Airway epithelial cell (primary cell): Measurements from ENCODE around the gene PARVA.

- RAMPAGE, long total RNA, result no peak
Measured at GRCh38 chr11:12054049-12054392, 45.6 kb upstream of the DKK3 start.

DNA sequence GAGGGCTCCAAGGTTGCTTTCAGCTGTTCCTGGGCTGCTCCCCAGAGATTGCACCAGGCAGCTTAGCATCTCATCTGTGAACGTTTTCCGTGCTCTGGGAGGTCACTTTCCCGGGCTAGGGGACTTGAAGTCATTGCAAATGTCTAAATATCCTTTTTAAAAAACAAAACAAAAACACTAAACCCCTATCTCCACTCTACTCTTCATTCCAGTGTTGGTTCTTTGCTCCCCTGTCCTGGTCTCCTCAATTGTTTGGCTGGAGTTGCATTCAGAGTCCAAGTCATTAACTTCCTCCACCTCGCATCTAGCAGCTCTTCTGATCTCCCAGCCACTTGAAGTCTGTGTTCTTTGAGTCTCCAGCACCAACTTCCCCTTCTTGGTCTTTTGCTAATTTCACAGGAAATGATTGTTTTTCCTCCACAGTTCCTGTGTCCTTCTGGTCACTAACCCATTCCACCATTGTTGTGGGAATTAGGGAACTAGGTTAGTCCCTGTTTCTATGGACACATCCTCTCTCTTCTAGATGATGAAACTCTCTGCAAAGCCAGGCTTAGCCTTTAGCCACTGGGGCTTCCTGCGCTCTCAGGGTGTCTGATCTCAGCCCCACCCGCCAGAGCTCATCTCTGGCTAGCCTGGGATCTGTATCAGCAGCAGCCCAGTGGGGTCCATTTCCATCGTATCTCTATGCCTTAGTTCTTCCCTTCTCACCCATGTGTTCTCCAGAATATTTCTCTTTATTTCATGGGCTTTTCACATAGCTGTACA is 14.3 kb downstream of the MICAL2 start:
- RAMPAGE, long total RNA, result no peak

GRCh38 chr11:12149631-12150384 is 39.4 kb downstream of the MICAL2 start:
- RAMPAGE, long total RNA, result no peak

GRCh38 chr11:12159462-12160118 is 49.2 kb downstream of the MICAL2 start:
- RAMPAGE, long total RNA, result no peak

GRCh38 chr11:12160447-12161196 is 50.2 kb downstream of the MICAL2 start:
- RAMPAGE, long total RNA, result no peak

DNA sequence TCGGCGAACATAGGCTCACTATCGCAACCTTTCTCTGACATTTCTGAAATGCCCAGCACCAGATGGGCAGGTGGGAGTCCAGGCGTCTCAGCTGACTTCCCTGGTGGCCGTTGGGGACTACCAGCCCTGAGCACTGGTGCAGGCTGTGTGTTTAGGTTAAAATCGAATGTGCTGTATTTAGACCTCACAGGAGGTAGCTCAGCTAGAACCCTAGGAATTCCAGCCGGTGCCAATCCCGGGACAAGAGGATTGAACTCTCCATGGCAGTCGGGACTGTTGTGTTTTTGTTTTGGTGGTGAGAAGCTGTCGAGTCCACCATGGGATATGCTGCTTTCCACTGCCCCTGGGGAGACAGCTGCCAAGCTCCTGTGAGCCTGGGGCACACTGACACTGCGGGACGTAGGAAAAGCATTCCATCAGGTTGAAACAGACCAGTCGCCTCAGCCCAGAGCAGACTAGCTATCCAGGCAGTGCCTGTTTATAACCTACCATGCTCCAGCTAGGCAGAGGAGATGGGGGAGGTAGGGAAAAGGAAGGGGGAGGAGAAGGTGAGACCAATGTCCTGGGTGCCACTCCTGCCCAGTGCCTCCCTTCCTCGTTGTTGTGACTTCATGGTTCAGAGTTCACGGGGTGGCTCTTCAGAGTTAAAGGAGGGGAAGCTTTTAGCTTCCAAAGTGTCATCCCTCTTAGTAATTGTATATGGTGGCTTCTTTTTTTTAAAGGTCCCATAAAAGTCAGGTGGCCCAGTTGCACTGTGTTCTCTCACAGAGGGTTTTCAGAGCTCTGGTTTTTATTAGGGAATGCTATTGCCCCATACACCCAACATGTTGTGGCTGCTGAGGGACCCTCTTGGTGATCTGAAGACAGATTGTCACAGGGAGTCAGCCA is 53.0 kb downstream of the MICAL2 start:
- RAMPAGE, long total RNA, result no peak

DNA sequence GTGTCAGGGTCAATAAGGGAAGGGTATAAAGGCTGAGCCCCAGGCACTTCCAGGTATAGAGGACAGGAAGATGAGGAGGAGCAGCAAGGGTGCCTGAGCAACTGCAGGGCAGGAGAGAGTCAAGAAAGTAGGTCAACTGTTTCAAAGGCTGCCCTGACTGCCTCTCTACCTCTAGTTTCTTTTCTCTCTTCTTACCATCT is 86.0 kb downstream of the MICAL2 start:
- RAMPAGE, long total RNA, result no peak

- RAMPAGE, long total RNA, result no peak
Measured at GRCh38 chr11:12223805-12225079, 113.9 kb downstream of the MICAL2 start.

GRCh38 chr11:12236558-12237617 is 126.5 kb downstream of the MICAL2 start:
- RAMPAGE, long total RNA, result no peak

GRCh38 chr11:12253570-12254432 is 123.6 kb upstream of the PARVA start:
- RAMPAGE, long total RNA, result no peak

GRCh38 chr11:12377254-12377706 is at the start of gene PARVA:
PARVA (plus strand) TSS chr11:12377571.
- RAMPAGE, long total RNA, result no peak

DNA sequence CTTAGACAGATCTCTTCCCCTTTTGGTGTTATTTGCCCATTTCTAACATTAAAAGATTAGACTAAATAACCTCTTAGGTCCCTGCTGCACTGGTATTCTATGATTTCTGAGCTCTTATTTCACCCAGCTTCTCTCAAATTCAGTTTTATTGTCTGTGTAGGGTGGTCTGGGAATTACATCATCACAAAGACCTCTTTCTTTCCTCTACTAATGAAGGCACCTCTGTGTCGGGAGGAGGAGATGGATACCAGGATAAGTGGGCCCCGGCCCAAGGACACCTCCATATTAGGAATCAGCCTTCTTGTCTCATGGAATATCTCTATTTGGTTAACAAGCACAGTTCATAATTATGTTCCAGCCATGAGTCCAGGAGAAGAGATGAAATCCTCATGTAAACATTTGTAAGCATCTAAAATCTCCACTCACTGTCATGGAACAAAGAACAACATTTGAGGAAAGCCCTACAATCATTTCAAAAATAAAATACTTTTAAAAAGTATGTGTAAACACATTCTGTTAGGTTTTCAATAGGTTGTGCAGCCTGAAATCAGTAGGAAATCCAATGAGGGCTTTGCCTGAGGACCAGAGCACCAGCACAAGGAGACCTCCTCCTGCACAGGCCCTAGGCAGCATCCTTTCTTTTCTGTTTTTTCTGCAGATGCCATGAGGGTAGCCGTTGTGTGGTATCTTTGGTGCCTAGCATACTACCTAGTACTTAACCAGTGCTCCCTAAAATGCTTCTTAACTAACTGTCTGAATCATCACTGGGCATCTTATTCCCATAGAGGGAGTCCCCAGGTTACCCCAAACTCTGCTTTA is 9.5 kb downstream of the PARVA start:
- RAMPAGE, long total RNA, result no peak

DNA sequence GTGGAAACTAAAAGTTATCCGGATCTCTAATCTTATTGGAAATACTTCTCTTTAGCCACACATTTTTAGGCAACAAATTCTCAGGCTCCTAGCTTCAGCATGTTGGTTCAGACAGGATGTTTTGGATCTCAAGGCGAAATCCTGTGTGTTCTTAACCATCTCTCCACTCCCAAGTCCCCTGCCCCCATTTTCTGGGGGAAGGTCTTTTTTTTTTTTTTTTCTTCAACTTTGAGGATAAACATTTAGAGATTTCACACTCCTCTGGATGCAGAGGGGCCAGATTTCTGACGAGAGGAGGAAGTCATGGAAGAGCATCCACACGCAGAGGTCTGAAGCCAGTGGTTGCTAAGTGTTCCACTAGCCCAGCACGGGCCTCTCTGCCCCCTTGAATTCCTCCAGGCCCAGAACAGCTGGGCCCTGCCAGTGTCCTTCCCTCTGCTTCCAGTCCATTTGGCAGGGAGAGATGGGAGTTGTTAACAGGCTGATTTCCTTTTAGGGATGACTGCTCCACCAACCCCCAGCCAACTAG is 20.3 kb downstream of the PARVA start:
- RAMPAGE, long total RNA, result no peak

DNA sequence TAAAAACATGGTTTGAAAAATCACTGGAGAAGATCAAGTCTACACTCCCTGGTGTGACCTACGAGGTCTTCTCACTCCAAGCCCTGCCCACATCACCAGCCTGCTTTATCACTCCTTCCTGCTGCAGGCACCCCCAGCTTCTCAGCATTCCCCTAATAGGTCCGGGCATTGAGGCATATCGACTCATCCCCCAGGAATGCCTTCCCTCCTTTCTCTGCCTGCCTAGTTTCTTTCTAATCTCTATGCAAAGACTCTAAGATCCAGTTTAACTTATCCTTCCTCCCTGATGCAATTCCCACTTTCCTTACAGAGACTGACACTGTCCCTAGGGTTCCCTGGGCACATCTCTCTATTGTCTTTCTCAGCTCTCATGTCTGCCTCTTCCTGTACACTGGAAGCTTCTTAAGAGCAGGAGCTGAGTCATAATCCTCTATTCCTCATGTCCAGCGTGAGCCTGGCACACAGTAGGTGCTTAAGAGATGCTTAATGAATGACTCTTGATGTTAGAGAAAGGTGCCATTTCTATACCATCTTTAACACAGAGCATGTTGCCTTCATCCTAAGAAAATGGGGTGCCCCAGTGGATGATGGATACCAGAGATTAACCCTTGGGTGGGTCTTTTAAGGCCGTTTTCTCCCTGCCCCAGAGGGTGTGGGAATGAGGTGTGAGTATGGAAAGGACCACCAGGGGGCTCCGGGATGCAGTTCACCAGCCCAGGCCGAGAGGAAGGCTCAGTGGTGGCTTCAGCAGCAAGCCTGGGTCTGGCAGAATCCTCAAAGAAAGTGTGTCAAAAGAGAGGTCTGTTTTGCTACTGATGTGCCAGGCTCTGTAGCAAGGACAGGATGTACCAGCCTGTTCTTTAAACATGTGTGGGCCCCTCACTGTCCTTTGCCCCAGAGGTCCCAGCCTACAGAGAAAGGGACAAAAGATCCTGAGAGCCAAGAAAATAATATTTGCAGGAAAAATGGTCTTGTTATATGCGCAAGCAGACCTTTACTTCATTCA is 34.7 kb downstream of the PARVA start:
- RAMPAGE, long total RNA, result no peak

DNA sequence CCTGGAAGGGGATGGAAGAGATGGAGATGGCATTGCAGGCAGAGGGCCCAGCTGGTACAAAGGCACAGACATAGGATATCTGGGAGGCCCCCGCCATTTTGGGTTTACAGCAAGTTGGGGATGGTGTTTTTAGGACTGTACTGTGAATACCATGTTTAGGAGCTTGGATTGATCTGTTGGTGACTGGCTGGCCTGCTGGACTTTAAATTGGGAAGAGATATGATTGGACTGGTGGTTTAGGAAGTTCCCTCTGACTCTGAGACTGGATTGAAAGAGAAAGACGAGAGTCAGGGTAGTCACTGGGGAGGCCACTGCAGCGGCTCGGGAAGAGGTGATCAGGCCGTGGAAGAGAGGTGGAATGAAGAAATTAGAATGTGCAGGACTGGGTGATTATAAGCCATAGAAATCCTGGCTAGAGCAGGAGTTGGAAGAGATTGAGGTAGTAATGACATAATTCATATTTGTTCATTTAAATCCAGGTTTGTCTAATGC is 36.7 kb downstream of the TEAD1 start:
- RAMPAGE, long total RNA, result no peak

- RAMPAGE, long total RNA, result no peak
Measured at GRCh38 chr11:12799996-12800625, 125.9 kb downstream of the TEAD1 start.

DNA sequence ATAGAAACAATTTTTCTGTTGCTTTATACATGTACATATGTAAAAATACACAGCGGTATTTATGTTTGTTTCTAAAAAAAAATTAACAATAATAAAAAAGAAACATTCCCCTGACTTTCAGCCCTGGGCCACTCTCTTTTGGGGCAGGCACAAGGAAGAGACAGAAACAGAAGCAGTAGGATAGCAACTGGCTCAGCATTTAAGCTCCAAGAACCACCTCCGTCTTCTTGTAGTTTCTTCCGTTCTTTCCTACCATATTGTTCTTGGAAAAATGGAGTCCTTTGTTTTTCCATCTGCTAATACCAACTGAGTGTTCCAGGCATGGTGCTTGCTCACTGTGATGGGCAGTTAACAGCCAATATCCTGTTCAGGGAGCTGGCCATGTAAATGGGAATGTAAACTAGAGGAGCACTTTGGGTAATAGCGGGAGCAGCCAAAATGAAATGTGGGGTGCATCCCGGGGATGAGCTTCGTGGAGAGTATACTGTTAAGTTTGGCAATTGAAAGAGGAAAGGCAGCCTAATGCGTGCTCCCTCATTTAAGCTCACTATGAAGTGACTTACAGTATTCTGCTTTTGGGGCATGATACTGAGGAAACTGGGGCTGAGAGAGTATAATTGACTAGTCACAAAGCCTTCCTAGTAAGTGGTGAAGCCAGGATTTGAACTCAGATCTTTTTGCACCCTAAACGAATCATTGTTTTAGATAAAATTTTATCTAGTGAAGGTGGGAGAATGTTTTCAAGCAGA is 142.4 kb upstream of the RASSF10 start:
- RAMPAGE, long total RNA, result no peak

- RAMPAGE, long total RNA, result no peak
Measured at GRCh38 chr11:12870129-12870662, 138.9 kb upstream of the RASSF10 start.

- RAMPAGE, long total RNA, result no peak
Measured at GRCh38 chr11:12882707-12883333, 126.3 kb upstream of the RASSF10 start.

GRCh38 chr11:12971895-12972403 is 37.2 kb upstream of the RASSF10 start:
- RAMPAGE, long total RNA, result no peak